ENCODE results near the genes CARS1, PGAP2, TRIM68, OR51M1 and C11orf42.

DNA sequence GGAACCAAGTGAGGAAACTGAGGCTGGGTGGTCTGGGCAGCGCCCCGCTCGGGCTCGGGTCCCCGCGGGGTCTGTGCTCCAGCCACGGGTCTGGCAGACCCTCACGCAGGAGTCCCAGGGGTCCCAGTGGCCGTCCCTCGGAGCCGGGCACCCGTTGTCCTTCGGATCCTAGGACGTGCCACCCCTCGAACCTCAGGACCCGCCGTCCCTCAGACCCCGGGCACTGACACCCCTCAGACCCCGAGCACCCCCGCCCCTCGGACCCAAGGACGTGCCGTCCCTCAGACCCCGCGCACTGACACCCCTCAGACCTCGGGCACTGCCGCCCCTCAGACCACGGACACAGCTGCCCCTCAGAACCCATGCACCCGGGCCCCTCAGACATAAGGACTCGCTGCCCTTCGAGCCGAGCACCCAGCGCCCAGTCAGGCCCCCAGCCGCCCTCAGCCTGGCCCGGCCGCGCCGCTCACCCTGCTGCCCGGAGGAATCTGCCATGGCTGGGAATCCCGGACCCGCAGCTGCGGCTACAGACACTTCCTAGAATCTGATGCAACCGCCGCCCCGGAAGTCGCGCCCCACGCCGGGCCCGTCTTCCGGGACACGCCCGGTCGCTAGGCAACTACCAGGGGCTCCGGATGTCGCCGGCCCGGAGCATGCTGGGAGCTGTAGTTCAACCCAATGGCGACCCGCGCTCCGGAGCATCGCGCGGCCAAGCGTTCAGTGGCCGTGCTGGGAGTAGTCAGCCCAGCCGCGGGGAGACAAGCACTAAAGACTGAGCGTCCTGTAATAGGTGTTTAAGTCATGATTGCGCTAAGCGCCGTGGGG is at the start of gene CARS1:
Gene CARS1 (minus strand): TSS at position 551 of the 825 bp plus-strand sequence.
- PRO-cap, 2 experiments = peak in 2 of 2 experiments; most common plus-strand start position 678 of the sequence (in 2); most common minus-strand start position 490 of the sequence (in 1)

DNA sequence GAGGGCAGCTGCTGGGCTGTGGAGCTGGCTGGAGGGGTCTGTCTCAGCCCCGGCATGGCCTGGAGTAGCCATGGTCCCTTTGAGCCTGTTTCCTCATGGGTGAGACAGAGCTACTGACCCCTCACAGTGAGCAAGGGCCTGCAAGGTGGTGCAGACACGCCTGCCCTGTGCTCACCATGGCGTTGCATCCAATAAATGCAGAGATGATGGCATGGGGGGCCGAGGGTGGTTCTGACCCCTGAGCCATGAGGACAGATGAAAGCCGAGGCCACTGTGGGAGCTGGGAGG is 33.5 kb upstream of the CARS1 start:
- PRO-cap, 2 experiments = no peak in any of the 2 experiments

DNA sequence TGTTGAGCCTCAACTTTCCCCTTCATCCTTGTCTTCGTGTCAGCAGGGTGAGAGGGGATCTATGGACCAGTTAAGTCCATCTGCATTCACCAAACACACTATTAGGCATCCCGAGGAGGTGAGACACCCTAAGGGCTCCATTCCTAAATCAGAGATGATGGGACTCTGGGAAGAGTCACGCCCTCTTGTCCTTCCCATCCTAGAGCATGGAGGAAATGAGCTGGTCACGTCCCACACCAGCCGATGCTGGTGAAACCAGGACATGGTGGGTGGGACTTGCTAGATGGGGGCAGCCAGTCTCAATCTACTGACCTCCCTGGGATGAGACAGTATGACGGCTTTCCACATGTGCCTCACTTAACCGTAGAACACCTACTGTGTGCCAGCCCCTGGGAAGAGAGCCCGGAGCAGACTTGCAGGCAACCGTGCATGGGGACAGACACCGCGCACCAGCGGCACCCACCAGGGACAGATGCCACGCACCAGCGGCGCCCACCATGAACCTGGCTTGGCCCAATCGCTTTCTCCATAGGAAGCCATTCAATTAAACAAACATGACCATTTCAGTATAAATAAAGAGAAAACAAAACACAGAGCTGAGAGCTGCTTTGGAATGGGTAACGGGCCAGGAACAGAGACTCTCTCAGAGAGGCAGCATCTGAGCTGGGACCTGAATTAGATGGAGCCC is 3.8 kb downstream of the OSBPL5 start:
- PRO-cap, 2 experiments = no peak in any of the 2 experiments

DNA sequence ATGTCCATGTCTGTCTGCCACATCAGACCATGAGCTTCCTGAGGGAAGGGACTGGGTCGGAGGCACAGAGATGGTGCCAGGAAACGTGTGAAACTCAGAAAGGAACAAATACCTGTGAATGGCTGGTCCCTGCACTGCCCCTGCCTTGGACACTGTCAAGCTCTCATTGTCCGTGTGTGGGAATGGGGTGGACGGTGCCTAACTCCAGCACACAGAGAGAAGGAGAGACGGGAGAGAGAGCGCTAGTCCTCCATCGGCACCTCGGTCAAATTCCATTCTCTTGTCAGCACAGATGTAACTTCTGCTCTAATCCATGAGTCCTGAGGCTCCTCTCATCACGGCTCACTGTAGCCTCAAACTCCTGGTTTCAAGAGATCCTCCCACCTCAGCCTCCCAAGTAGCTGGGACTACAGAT is 6.5 kb downstream of the CHRNA10 start:
- PRO-cap, 2 experiments = no peak in any of the 2 experiments

DNA sequence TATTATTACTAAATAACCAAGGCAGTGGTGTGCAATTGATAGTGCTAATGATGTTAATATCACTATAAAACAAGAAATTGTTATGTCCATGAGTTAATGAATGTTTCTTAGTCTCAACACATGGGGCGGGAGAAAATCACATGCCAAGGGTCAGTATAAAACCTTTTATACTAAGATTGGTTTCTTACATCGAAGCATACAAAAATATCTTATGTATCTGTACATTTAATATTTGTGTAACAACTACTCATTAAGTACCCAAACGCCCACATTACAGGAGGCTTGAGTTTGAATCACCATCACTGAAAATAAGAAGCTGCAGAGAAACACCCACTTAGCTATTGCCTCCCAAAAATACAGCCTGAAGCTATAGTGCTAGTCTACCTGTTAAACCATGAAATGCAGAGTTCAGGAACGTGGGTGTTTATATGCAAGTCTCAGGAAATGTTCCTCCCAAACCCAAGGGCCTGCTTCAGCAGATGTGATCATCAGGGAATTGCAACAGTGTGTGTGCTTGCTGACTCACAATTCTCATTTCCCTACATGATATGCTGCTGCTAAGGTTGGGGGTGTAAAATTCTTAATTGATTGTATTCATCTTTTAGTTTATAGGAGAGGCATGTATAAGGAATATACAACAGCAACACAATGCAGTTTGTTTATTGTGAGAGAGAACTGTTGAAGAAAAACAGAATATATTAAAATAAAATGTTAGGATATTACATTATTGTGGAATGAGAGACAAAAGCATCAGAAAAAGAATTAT is 49.7 kb downstream of the NUP98 start:
- PRO-cap, 2 experiments = no peak in any of the 2 experiments

GRCh38 chr11:3771574-3772046 is 25.7 kb downstream of the NUP98 start:
- PRO-cap, 2 experiments = no peak in any of the 2 experiments

DNA sequence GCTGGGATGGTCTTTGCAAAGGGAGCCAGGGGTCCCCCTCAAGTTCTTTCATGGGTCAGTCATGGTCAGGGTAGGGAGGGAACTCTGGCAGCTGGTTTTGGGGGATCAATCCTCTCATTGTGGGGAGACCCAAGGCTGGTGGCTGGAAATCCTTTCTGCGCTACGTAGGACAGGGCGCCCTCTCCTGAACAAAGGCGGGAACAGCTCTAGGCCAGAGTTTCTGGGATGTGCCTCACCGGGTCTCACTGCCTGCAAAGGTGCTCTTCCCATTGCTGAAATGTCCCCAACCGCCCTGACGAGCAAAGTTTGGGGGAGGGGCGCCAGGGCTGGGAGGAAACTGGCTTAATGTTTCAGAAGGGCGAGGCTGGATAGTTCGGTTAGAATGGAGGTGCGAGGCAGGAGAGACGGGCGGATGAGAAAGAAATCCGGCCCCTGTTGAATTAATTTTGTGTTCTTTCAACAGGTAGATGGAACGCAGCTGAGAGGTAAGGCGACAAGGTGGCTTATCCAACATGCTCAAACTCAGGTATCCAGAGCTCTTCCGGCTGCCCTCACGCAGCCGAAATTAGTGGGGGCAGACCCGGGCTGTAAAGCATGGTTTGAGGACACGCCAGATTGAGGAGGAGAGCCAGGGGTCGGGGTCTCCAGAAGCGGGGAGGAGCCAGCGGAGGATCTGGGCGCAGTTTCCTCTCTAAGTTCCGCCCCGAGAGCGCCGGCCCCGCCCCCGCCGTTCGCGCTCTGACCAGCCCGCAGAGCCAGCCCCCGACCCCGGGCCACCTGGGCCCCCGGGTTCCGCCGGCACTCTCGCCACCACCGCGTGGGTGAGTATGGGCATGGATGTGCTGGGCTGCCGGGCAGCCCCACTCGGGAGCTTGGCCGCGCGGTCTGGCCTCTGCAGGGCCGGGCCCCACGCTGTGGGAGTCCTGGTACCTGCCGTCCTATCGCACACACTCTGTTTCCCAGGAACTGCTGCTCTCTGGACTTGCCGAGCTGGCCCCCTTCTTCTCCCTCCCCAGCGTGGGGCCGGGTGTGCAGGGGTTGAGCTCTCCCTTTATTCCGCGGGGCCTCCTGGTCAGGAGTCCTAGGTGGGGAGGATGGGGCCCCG is at the start of gene PGAP2:
Gene PGAP2 (plus strand): TSS at position 730 of the 1,105 bp plus-strand sequence.
- PRO-cap, 2 experiments = peak in 1 of 2 experiments; most common plus-strand start position 380 of the sequence (in 1)

DNA sequence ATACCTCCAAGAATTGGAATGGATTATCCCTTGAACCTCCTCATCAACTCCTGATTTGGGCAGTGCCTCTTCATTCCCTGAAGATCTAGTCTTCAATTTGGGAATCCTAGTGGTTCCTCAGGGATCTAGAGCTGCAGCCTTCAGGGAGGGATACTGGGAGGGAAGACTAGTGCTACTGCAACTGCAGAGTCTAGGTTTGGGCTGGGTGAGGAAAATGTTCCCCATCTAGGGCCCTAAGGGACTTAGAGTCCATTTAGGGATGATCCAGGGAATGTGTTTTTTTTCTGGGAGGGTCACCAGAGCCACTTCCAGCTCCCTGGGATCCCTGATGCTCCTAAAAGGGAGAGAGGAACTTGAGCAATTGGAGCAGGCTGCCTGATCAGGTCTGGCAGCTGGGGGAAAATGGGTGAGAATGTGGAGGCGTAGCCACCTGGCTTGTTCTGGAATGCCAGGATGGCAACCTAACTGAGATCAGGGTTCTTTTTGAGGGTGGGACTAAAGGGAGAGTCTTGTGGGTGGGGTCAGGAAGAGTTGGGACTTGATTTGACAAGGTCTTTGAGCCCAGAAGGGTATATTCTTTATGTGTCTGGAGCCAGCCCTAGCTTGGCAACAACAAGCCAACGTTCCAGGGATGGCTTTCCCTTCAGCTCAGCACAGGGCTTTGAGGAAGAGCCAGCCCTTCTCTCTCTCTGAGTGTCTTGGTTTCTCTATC is 1.2 kb downstream of the PGAP2 start:
- PRO-cap, 2 experiments = no peak in any of the 2 experiments

DNA sequence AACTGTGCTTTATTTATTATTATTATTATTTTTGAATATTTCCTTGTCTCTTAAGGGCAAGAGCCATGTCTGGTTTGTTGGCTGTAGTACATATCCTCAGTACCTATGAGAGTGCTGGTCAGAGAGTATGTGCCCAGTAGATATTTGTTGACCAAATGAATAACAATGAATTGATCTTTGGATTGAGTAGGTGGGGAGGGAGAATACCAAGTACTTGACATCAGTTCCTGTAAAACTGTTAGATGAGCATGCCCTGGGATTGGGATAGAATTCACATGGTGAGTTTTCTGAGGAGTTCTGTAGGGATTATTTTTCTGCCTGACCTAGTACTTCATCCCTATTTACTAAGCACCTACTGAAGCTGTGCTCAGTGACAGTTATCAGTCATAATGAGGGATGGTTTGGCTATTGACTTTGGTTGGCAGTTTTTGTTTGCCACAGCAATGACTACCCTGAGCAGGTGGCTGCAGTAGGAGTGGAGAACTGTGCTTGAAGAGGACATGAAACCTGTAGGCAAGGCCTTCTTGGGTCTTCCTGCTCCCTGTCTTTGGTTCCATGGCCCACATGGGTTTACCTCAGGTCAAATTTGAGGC is 11.5 kb downstream of the STIM1 start:
- PRO-cap, 2 experiments = peak in 1 of 2 experiments; most common plus-strand start position 270 of the sequence (in 1)

DNA sequence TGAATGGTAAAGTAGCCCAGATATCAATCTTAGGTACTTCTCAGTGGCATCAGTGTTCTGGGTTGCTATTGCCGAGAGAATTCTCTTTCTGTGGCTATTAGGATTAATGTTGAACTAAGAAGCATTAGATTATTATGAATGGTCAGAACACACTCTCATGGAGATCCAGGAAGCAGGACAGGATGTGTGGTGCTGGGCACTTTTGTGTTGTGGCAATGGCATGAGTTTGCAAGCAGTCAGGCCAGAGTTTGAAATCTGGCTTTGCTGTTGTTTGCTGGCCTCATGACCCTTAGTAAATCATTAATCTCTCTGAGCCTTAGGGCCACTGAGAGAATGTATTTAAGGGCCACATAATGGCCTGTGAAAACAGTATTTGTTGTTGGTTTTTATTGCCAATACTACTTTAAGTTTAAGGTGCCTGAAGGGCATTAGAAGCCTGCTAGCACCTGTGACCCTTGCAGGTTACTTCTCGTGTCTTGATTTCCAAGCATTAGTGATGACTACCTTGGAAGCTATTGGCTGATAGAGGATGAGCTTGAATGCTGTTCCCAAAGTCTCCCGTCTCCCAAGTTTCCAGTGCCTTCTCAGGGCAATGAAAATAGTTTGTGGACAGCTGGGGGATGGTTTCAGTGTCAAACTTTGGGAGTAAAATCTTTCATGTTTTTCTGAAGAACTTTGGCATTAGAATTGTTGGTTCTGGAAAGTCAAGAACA is 24.5 kb downstream of the STIM1 start:
- PRO-cap, 2 experiments = no peak in any of the 2 experiments

GRCh38 chr11:3989219-3989658 is 105.4 kb upstream of the RRM1 start:
- PRO-cap, 2 experiments = no peak in any of the 2 experiments

- PRO-cap, 2 experiments = peak in 2 of 2 experiments; most common plus-strand start chr11:4608409 (in 1); most common minus-strand start chr11:4608135 (in 1)
These were observed at the start of gene TRIM68 for GRCh38 chr11:4607565-4608636. TSS of gene TRIM68 (minus strand) at chr11:4608231.

DNA sequence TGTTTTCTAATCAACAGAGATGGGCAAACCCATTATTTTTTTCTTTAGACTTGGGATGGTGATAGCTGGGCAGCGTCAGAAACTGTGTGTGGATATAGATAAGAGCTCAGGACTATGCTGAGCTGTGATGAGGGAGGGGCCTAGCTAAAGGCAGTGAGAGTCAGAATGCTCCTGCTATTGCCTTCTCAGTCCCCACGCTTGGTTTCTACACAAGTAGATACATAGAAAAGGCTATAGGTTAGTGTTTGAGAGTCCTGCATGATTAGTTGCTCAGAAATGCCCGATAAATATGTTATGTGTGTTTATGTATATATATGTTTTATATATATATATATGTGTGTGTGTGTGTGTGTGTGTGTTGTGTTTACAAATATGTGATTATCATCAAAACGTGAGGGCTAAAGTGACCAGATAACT is 6.1 kb upstream of the HBE1 start:
- PRO-cap, 2 experiments = no peak in any of the 2 experiments

- PRO-cap, 2 experiments = no peak in any of the 2 experiments
These were observed 13.6 kb downstream of the OR51B4 start for GRCh38 chr11:5288006-5288638.

DNA sequence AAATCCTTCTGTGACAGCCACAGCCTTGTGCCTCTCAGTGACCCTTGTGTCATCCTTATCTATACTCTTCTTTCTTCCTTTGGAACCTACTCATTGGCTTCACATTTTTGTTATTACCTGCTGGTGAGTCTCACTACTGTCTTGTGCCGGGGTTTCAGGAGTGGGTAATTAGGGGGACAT is at the start of gene OR51M1:
Gene OR51M1 (plus strand): TSS at position 18 of the 180 bp plus-strand sequence.
- PRO-cap, 2 experiments = no peak in any of the 2 experiments

- PRO-cap, 2 experiments = no peak in any of the 2 experiments
These were observed 4.5 kb downstream of the UBQLN3 start for GRCh38 chr11:5505007-5506005.

DNA sequence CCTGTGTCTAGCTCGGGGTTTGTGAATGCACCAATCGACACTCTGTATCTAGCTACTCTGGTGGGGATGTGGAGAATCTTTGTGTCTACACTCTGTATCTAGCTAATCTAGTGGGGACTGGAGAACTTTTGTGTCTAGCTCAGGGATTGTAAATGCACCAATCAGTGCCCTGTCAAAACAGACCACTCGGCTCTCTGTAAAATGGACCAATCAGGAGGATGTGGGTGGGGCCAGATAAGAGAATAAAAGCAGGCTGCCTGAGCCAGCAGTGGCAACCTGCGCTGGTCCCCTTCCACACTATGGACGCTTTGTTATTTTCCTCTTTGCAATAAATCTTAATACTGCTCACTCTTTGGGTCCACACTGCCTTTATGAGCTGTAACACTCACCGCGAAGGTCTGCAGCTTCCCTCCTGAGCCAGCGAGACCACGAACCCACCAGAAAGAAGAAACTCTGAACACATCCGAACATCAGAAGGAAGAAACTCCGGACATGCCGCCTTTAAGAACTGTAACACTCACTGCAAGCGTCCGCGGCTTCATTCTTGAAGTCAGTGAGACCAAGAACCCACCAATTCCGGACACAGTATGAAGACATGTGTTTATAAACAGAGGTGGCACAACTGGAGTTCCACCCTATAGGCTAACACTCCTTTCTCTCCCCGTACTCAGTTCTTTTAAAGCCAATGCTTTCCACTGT is 1.1 kb downstream of the TRIM5 start:
- PRO-cap, 2 experiments = peak in 2 of 2 experiments; most common plus-strand start position 274 of the sequence (in 2)

DNA sequence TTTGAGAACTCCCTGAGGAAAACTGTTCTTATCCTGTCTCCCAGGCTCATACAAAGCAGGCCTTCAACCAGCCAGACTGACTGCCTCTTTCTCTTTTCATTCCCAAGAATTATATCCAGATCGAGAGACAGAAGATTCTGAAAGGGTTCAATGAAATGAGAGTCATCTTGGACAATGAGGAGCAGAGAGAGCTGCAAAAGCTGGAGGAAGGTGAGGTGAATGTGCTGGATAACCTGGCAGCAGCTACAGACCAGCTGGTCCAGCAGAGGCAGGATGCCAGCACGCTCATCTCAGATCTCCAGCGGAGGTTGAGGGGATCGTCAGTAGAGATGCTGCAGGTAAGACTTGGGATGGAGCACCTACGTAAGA is 8.6 kb downstream of the TRIM22 start:
- PRO-cap, 2 experiments = no peak in any of the 2 experiments

- PRO-cap, 2 experiments = no peak in any of the 2 experiments
These were observed at the start of gene C11orf42 for GRCh38 chr11:6205443-6205655. TSS of gene C11orf42 (plus strand) at chr11:6205557.

- PRO-cap, 2 experiments = no peak in any of the 2 experiments
These were observed 12.2 kb downstream of the C11orf42 start for GRCh38 chr11:6217360-6218249.

Data from Metastatic Liver Carcinoma in the Lung (tissue), 2 donors.